ENCODE measurements around the genes MYLK and MUC13.

- RRBS = 43% methylated on average over 5 of the region's 26 CpGs
Observed at GRCh38 chr3:123330287-123331453, 118.2 kb downstream of the ADCY5 start.

GRCh38 chr3:123419902-123420573, 28.9 kb downstream of the ADCY5 start:
- RRBS = no CpG with 5 or more reads among the region's 11 CpGs

DNA sequence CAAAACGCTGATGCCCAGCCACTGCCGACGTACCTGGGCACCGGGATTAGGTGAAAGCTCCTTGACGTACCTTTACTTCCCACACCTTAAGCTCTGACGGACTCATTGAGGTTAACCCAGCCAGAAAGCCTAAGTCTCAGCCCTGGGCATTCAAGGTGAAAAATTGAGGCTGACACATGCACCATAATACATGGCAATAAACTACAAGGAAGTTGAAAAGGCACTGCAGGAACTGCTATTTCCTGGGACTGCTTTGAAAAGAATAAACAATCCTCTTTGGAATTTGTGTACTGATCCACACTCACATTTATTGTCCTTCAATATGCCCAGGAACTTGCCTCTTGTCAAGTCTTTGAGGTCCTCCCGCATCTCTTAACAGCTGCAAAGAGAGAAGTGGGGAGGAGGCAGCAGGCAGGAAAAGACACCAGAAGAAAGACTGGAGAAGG, 16.9 kb downstream of the ADCY5 start:
- RRBS = no CpG with 5 or more reads among the region's 7 CpGs

GRCh38 chr3:123603919-123604458, 19.1 kb upstream of the HACD2 start:
- RRBS = no CpG with 5 or more reads among the region's 2 CpGs

DNA sequence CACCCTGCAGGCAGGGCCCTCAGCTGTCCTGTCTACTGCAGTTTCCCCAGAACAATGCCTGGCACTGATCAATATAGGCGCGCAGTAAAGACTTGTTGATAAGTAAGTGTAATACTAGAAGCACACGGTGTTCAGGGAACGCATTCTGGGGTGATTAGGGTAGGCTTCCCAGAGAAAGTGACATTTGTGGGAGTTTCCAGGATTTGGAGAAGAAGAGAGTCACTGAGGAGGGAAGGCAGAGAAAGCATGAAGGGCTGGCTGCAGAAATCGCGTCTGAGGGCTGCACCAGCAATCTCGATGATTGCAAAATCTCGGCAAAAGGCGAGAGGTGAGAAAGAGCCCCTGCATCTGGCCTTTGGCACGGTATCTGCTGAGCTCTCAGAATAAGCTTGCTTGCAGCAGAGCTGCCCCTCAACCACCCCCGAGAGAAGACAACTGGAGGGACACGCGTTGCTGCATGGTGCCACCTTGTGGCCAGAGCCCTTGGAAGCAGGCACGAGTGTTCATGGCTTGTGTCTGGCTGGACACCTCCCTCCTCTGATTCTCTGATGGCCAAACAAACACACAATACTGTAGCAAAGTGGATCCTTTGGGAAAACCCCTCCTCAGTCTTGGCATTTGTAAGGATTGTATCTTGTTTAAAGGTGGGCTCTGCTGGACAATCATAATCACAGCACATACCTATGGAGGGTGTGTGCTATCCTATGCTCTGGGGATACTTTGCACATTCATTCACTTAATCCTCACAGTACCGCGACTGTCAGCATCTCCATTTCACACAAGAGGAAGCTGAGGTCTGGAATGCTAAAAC, 134.2 kb upstream of the HACD2 start:
- RRBS = no CpG with 5 or more reads among the region's 16 CpGs

DNA sequence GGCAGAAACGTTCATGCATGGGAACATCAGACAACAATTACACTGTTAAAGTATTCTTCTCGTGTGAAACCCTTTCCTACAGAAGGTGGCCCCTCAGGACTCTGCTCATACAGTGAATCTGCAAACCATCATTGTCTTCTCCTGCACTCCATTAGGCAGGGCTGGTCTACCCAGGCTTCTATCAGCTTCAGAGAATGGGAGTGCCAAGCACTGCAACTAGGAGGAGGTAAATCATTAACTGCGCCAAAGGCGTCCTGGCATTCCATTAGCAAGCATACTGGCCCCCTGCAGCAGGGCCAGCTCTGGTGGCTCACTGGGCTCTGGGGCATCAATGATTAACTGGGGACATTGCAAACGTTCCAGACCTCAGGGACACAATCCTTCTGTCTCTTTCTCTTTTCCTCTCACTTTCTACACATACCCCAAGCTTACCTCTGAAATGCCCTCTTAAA, 129.1 kb downstream of the MYLK start:
- RRBS = no CpG with 5 or more reads among the region's 5 CpGs

- RRBS = no CpG with 5 or more reads among the region's 5 CpGs
Observed at GRCh38 chr3:123779028-123779334, 105.2 kb downstream of the MYLK start.

- RRBS = 4% methylated on average over 15 of the region's 106 CpGs
Observed at GRCh38 chr3:123883406-123884931, at the start of gene MYLK. TSS of gene MYLK (minus strand) at chr3:123884332.

DNA sequence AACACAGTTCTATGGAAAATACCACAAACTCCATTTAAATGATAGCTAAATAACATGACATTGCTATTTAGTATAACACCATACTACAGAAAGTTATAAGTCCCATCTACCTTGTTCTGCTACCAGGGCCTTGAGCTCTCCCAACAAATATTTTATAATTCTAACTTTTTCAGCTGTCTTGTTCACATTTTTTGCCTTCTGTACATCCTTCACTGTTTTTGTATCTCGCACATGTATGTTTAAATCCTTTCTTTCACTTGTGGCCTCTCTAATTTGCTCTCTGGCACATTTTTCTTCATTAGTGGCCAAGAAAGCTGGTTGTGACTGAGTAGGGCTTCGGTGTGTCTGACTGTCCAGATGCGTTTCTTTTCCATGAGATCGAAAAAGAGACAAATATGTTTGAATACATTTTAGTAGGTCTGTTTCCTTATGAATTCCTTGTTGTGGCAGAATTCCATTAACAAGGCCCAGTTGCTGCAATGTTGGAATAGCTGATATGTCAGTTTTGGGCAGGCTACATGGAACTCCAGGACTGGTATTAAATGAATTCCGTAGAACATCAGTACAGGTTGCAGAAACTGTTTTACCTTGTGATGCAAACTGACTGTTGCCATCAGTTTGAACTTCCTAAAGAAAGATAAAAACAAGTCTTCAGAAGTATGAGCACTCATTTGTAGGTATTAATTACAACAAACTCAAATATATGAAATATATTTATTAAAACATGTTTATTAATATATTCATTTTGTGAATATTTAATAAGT, 14.2 kb downstream of the CCDC14 start:
- RRBS = no CpG with 5 or more reads among the region's 5 CpGs

DNA sequence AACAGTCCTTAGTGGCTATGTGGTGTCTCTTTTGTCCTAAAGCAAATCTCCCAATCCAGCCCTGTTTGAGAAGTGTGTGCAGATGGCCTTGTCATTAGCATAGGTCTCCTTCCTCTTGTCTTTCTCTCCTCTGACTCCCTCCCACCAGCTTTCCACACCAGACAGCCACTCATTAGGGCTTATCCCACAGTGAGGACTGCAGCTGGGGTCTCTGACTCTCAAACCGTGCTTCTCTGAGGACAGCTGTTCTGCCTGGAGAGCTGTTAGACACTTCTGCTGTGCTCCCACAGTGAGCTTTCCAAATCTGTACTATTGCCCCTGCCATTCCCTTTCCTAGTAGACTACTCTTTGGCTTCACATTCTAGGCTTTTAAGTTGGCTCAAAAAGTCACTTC, 331.4 kb downstream of the KALRN start:
- RRBS = no CpG with 5 or more reads among the region's 1 CpG

GRCh38 chr3:124592405-124593251, 137.6 kb upstream of the UMPS start:
- RRBS = no CpG with 5 or more reads among the region's 5 CpGs

GRCh38 chr3:124674246-124674807, 55.9 kb upstream of the UMPS start:
- RRBS = no CpG with 5 or more reads among the region's 15 CpGs

DNA sequence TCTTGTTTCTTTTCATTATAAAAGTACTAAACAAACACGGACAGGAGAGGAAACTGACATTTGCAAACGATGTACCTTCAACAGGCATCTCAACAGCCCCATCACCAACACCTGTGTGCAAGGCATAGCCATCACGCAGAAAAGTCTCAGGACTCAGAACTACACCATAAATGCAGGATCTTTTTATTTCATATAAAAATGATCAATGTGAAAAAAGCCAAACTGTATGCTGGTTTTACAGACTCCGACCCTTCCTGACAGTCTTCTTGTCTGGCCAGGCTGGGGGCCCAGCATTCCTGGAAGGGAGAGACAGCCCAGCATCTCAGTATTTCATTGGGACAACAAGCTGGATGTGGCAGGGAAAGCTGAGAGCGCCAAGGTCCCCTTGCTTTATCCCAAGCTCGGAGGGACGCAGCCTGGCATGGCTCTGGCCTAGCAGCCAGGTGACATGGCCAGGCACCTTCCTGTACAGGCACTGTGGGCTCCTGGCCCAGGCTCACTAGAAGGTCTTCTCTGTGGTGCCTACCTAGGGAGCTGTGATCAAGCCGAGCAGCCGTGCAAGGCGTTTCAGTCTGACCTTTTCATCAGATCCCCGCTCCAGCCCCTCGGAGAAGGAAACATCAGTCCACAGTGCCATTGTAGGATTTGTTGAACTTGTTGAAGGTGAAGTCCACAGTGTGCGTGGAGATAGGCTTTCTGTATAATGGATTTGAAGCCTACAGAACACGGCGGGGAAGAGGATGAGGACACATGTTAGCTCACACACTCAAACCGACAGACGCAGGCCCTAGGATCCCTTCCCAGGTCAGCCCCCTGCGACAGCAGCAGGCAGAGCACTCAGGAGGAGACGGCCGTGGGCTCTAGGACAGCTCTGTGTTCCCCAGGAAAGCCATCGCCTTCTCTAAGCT, 33.0 kb downstream of the UMPS start:
- RRBS = no CpG with 5 or more reads among the region's 21 CpGs

DNA sequence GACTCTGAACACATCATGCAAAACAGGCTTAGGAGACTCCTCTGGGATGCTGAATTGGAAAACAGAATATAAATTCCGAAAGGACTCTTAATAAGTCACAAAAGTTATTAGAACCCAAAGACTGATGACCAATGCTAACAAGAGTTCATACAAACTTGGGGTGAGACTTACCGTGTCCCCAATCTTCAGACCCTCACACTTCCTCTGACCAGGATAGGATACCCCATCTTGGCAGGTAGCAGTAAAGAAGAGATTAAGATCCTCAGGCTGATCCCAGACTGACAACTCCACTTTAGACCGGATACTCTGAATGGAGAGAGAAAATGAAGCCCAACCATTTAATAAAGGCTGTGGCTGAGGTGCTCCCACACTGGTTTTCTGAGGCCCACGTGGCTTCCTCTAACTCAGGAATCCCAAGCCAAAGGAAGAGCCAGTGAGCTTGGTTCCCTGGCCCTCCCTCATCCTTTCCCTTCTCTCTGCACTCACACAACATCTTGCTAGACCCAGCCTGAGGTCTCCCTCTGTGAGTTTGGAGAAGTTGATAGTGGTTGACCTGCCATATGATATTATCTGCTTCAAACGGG, 78.2 kb downstream of the ITGB5 start:
- RRBS = no CpG with 5 or more reads among the region's 5 CpGs

DNA sequence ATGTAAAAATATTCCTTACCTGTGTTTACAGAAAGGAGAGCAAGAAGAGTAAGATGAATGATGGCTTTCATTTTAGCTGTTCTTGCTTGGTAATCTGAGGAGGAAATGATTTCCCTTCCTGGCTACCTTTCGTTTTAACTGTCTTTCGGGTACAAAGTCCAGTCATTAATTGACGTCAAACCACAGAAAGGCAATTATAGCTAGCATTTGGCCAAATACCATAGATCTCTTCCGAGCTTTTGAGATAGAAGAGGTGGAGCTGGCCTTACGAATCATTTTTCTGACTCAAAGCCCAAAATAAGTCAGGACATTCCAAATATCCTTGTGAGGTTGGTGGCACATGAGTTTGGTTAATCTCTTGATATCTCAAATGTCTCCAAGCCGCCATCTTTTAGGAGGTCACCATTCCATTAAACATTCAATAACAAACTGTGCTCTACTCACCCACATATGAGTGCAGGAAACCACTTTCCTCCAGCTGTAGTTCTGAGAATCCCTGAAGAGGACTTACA, at the start of gene MUC13:
Gene MUC13 (minus strand): TSS at position 110 of the 512 bp plus-strand sequence.
- RRBS = no CpG with 5 or more reads among the region's 6 CpGs

- RRBS = no CpG with 5 or more reads among the region's 22 CpGs
Observed at GRCh38 chr3:125043503-125044301, 12.1 kb downstream of the HEG1 start.

DNA sequence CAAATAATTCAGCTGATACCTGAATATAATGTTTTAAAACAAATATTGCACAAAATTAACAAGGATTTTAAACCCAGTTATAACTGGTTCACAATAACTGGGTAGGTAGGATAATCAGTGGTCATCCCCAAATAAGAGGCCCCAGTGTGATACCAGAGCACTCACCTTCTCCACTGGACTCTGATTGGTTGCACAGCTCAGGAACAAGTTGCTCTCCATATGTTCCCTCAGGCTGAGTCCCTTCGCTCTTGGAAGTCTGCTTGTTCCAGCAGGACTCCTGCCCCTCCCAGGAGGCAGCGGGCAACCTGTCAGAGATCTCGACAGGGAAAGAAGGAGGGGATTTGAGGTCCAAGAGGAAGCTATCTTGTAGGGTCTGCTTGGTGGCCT, 51.5 kb upstream of the HEG1 start:
- RRBS = no CpG with 5 or more reads among the region's 3 CpGs

GRCh38 chr3:125115838-125116233, 60.0 kb upstream of the HEG1 start:
- RRBS = no CpG with 5 or more reads among the region's 8 CpGs

GRCh38 chr3:125141413-125142186, 70.9 kb downstream of the SLC12A8 start:
- RRBS = 10% methylated on average over 14 of the region's 65 CpGs